Peritoneum (tissue), 1 donor: ENCODE measurements around the gene PDE6A.

- PRO-cap: no peak
Observed at GRCh38 chr5:149550650-149551259, 484 bp downstream of the CSNK1A1 start.

DNA sequence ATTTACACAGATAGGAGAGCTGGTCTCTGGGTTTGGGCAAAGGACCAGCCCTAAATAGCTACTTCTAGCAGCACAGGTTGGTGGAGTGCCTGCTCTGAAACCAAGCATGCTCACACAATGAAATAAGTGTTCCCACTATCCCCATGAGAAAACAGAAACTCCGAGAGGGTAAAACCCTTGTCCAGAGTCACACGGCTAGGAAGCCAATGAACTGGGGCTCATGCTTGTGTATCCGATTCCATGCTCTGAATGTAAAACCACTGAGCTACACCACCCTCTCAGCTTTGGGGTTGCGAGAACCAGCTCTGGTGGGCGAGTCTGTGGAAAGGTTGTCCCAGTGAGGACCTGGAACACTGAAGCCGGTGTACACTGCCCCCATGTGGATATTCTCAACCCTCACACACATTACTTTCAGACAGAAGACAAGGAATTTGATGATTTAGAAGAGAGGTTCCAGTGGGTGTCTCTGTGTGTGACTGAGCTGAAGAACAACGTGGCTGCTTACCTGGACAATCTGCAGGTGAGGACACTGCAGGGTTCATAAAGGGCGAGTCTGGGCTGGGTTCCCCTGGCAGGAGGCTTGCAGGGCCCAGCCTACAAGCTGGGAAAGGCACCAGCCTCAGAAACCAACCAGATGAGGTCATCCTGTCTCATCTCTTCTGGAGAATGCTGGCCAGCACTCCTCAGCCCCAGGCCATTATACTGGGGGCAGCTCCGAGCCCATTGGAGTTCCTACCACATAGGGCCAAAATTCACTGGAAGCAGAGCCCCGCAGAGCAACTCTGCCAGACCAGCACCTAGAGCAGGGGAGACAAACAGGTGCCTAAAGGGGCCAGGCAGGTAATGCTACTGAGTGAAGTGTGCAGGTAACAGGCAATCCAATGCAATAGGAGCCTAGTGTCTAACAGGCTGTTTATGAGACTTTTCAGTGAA is 37.5 kb downstream of the ARHGEF37 start:
- PRO-cap: no peak

DNA sequence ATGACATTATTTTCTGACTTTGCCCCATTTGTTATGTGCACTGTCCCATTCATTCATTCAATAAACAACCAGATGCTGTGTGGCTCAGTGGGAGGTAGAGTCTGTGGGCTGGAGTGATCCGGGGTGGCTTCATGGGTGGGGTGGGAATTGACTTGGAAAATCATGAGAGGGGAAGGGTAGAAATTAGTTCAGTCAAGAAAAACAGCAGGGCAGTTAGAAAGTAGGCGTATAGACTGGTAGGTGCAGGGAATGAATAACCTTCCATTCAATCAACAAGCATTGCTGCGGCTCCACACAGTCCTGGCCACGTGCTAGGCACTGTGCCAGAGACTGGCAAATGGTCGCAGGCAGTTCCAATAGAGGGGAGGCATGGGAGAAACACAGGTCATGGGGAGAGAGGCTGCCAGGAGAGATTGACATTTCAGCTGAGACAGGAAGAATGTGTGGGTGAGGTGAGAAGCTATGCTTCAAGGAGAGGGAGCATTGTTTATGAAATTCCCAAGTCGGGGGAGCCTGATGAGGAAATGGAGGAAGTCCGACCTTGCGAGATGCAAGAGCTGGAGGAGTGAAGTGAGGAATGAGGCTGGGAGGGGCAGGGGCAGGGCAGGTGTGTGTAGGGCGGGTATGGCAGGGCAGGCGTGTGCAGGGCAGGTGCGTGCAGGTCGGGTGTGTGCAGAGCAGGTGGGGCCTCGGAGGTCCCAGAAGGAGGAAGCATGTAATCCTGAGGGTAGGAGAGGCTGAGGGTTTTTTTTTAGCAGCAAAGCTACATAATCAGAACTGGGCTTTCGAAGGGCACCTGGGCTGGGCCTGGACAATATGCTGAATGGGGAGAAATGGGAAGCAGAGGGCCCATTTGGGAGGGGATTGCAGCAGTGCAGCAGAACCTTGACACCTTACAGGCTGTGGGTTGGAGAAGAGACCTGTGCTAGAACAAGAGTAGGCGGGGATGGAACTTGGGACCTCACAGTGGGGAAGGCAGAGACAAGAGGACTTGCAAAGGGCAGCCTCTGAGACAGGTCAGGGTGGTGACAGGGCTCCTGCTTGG is 54.3 kb upstream of the PPARGC1B start:
- PRO-cap: no peak

DNA sequence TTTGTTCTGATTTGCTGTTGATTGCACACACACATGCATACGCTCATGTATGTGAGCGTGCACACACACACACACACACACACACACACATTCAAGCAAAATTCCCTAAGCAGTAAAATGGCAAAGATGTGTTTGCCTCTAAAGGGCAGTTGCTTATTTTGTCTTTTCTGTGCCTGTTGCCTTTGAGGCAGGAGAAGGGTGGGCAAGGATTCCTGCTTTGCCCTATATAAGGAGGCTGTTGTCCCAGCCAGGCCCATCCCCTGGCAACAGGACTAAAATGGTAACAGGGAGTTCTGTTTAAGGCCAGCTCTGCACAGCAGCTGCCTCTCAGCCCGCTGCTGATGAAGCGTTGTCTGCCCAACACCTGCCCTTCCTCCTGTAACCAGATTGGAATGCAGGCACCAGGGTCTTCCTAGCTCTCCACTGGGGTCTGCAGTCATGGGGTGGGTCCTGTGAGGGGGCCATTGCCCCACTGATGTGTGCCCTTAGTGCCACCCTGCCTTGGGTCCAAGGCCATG is 64.4 kb downstream of the PPARGC1B start:
- PRO-cap: no peak

- PRO-cap: no peak
Observed at GRCh38 chr5:149824678-149825166, 94.6 kb downstream of the PPARGC1B start.

GRCh38 chr5:149940008-149940532 is 4.5 kb downstream of the PDE6A start:
- PRO-cap: no peak

- PRO-cap: no peak
Observed at GRCh38 chr5:149944559-149944857, at the start of gene PDE6A. PDE6A (minus strand) TSS chr5:149944793.

DNA sequence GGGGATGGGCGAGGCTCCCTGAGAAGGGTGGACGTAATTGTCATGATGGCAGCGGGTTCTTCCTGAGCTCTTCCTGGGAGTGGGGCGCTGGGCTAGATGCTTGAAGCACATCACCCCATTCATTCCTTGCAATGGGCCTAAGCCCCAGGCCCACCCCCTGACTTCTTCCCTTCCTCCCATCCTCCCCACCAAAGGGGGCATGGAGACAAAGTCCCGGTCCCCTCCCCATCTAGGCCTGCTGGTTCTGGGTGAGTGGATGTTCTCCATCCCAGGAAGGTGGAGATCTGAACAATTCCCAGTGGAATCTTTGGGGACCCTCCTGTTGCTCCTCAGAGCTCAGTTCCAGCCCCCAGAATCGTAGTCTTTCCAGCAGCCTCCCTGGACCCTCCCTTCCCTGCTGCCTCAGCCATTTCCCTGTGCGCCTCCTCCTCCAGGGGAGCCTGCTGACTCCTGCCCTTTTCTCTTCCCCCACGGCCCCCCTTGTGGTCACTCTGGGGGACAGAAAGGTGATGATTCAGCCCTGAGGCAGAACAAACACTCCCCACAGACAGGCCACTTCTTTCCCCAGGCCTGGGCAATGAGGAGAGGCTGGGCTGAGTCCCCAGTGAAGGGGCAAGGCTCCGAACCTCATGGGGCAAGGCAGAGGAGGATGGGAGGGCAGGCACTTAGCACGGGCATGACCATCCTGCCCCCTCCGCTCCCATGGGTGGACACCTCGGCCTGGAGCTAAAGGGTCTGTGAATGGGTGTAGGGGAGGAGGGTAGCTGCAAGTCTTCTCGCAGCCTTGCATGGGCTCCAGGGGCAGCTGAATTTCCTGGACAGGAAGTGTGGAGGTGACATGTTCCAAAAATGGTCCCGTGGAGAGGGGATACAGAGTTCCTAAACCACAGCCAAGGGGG is 21.1 kb downstream of the CSF1R start:
- PRO-cap: no peak

GRCh38 chr5:150146716-150147193 is 8.9 kb downstream of the PDGFRB start:
- PRO-cap: no peak

- PRO-cap: no peak
Observed at GRCh38 chr5:150152362-150153039, 3.1 kb downstream of the PDGFRB start.

GRCh38 chr5:150163576-150164298 is 2.8 kb upstream of the CDX1 start:
- PRO-cap: no peak

DNA sequence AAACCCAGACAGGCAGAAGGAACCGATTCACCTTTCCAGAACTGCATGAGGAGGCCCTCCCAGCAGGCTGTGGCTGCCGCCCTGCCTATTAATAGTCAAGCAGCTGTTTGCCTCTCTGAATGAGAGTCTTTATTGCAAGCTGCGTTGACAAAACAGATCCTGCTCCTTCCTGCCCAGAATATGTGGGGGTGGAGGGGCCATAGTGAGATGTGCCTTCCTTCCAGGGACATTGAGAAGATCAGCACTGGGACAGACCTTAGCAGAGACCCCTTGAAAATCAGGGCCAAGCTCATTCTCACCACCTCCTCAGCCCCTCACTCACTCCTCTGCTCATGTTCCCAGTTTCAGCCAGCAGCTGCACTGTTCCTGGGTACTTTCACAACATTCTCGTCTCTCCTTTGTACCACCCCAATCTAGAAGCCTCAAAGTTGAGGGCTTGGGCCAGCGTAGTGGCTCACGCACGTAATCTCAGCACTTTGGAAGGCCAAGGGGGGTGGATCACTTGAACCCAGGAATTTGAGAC is 18.2 kb upstream of the TCOF1 start:
- PRO-cap: no peak

- PRO-cap: no peak
Observed at GRCh38 chr5:150354889-150355521, 2.5 kb upstream of the TCOF1 start.

- PRO-cap: no peak
Observed at GRCh38 chr5:150385973-150386461, 26.7 kb downstream of the CD74 start.

- PRO-cap: no peak
Observed at GRCh38 chr5:150484707-150485129, 23.2 kb upstream of the NDST1 start.

DNA sequence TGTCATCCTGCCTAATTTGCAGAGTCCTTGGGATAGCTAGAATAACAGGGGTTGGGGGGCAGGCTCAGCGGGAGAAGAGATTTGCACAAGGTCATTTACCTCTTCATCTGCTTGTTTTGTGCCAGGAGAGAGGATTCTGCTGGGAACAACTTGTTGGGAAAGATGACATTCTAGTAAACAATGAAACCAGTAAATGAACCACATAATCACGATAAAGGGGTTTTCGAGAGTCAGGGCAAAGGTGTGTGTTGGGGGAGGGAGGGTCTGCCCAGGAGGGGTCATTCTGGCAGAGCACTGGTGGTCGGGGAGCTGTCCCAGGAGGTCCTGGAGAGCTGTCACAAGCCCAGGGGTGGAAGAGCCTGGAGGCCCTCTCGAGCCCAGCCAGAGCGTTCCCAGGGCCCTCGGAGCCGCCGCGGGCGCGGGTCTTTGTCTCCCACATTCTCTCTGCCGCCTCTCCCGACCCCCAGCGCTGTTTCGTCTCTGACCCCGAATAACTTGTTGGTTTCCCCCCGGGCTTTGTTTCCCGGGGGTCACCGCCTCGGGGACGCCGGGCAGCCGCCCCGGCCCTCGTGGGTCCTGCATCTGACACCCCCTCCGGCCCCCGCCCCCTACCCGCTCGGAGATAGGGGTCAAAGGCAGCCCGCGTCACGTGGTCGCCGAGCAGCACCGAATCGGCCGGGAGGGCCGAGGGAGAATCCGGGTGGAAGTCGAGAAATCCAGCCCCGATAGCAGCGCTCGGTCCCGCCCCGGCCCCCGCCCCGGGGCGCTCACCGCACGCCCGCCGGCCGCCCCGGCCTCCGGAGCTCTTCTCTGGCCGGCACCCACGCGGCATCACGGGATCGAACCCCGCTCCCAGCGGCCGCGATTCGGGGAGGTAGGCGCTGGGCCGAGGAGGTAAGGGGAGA is 22.5 kb upstream of the NDST1 start:
- PRO-cap: bidirectional peak, plus-strand start at position 800 of the sequence, minus-strand start at position 603 of the sequence

- PRO-cap: no peak
Observed at GRCh38 chr5:150498306-150498953, 9.5 kb upstream of the NDST1 start.

- PRO-cap: no peak
Observed at GRCh38 chr5:150507227-150507748, 643 bp upstream of the NDST1 start.

- PRO-cap: no peak
Observed at GRCh38 chr5:150534816-150535357, 27.0 kb downstream of the NDST1 start.

DNA sequence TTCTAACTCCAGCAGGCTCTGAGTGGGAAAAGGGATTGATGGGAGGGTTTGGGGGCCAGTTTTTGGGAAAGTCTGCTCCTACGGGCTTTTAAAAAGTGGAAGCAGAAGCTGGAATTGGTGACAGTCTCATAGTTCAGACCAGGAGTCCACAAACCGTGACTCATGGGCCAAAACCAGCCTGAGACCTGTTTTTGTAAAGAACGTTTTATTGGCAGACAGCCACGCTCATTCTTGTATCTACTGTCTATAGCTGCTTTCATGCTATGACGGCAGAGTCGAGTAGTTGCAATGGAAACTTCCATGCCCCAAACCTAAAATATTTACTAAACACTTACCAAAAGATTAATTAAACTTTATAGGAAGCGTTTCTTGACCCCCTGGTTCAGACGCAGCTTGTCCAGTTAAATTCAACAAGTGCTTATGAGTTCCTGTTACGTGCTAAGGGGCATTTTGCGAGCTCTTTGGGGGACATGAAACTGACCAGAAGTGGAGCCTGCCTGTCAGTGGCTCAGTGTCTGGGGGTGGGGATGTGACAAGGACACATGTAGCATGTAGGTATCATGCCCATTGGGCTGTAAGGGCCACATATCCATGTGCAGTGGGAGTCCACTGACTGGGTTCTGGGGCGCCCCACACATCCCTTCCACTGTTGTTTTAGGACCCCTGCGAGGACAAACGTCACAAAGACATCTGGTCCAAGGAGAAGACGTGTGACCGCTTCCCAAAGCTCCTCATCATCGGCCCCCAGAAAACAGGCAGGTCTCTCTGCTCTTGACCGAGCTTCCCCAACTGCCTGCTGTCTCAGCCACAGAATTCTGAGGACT is 33.2 kb downstream of the NDST1 start:
- PRO-cap: no peak